Hepatocyte (in vitro differentiated cells and primary cell): ENCODE results near the genes LDAF1, SDR42E2 and POLR3E.

DNA sequence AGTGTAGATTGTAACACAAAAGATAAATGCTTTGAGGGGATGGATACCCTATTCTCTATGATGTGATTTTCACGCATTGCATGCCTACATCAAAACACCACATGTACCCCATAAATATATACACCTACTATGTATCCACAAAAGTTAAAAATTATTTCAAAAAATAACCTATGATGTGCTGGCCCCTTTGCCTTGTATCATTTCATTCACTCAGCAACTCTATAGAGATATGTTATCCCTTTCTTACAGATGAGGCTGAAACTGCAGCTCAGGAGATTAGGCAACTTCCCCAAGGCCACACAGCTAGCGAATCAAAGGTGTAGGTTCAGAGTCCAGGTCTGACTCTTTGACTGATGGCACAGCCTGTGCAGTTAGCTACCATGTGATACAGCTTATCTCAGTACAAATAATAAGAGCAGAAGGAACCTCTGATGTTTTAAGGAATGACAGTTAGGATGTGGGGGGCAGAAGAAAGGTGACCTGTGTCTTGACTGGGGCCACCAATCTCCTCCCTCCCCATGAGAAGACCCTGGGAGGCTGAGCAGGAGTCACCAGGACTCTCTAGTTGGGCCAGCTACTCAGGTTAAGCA is 22.6 kb upstream of the ACSM2B start:
- RAMPAGE, long total RNA: no peak
- RRBS: no CpG with 5 or more reads among the region's 2 CpGs

GRCh38 chr16:21048612-21048811 is 102.1 kb downstream of the DNAH3 start:
- RAMPAGE, long total RNA: no peak
- RRBS: no CpG with 5 or more reads among the region's 7 CpGs

DNA sequence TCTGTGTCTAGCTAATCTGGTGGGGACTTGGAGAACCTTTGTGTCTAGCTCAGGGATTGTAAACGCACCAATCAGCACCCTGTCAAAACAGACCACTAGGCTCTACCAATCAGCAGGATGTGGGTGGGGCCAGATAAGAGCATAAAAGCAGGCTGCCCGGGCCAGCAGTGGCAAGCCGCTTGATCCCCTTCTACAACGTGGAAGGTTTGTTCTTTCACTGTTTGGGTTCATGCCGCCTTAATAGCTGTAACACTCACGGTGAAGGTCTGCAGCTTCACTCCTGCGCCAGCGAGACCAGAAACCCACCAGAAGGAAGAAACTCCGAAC is 2.7 kb upstream of the DNAH3 start:
- RAMPAGE, long total RNA: no peak
- RRBS: no CpG with 5 or more reads among the region's 9 CpGs

- RAMPAGE, long total RNA: start-site peak on the plus strand at chr16:21158621-21158695, 20 and 17 reads in 2 replicates
- RRBS: 1% methylated on average over 17 of the region's 59 CpGs
Observed at GRCh38 chr16:21158114-21159094, at the start of gene LDAF1. Gene LDAF1 (plus strand): TSS chr16:21158674.

DNA sequence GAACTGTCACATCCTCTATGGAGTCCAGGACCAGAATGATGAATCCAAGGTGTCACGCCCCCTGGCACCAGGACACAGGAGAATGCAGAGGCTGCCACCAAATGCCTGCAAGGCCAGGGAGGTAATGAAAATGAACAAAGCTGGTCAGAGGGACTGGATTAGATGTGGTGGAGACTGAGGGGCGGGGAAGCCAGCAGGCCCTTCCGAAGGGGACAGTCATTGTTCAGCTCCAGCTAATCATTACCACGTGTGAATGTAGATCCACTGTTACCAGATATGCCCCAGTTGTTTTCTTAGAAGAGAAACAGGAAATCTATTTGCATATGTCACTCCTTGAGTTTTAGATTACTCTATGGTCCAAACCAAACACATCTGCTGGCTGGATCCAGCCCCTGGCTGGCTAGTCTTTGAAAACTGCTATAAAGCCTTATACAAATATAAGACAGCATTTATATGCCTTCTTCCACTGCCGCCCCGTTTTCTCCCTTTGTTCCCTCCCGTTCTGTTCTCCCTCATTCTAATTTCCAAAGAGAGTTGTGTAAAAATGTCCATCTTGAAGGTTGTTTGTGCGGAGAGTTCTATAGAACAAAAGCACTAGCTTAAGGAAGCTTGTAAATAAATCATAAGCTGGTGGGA is 14.3 kb downstream of the CRYM start:
- RAMPAGE, long total RNA: no peak
- RRBS: no CpG with 5 or more reads among the region's 8 CpGs

DNA sequence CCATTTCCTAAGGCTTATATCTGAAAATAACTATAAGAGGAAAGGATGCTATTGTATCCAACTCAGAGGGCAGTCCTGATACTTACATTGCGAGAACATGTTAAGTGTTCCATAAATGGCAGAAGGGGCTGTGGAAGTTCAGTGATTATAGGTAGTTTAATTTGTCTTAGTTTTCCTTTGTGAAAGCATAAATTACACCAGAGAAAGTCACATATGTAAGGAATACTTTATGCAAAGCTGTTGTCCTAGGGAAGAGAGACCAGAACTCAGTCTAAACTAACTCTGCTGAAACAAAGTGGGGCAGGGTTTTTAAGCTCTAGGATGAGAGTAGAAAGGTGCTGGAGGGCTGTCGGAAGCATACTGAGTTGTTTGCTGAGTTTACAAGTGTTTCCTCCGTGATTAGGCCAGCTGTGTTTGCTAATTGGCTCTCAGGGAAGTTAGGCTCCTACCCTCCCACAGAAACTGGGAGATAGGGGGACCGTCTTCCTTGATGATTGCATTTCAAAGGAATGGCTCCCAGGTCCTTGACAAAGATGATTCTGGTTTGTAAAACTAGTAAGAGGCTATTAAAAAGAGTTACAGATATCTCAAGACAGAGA is 24.3 kb upstream of the CRYM start:
- RAMPAGE, long total RNA: no peak
- RRBS: no CpG with 5 or more reads among the region's 4 CpGs

GRCh38 chr16:21356360-21356932 is 78.4 kb upstream of the CRYM start:
- RAMPAGE, long total RNA: no peak
- RRBS: no CpG with 5 or more reads among the region's 10 CpGs

GRCh38 chr16:21364163-21364830 is 86.2 kb upstream of the CRYM start:
- RAMPAGE, long total RNA: no peak
- RRBS: no CpG with 5 or more reads among the region's 10 CpGs

GRCh38 chr16:21835727-21836040 is 21.9 kb downstream of the NPIPB4 start:
- RAMPAGE, long total RNA: no peak
- RRBS: no CpG with 5 or more reads among the region's 21 CpGs

DNA sequence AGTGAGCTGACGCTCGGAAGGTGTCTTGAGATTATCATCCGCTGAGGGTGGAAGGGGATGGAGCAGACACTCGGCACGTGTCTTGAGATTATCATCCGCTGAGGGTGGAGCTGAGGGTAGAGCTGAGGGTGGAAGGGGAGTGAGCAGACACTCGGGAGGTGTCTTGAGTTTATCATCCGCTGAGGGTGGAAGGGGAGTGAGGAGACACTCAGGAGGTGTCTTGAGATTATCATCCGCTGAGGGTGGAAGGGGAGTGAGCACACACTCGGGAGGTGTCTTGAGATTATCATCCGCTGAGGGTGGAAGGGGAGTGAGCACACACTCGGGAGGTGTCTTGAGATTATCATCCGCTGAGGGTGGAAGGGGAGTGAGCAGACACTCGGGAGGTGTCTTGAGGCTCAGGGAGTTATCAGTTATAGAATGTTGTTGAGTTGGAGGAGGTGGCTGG is 20.3 kb downstream of the NPIPB4 start:
- RAMPAGE, long total RNA: no peak
- RRBS: no CpG with 5 or more reads among the region's 14 CpGs

- RAMPAGE, long total RNA: no peak
- RRBS: 3% methylated on average over 6 of the region's 21 CpGs
Observed at GRCh38 chr16:21952245-21952770, 853 bp upstream of the UQCRC2 start.

DNA sequence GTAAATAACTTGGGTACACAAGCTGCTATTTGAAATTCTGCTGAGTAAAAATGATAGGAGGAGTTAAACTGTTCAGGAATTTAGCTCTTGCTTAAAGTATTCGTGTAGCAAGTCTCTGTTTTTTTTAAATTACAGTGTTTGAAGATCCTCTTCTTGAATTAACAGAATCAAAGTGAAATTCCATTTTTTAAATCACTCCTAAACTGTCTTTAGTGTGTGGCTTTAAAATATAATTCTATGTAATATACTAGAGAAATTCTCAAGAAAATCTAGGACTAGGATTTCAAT is 18.8 kb downstream of the MOSMO start:
- RAMPAGE, long total RNA: no peak
- RRBS: no CpG with 5 or more reads among the region's 1 CpG

DNA sequence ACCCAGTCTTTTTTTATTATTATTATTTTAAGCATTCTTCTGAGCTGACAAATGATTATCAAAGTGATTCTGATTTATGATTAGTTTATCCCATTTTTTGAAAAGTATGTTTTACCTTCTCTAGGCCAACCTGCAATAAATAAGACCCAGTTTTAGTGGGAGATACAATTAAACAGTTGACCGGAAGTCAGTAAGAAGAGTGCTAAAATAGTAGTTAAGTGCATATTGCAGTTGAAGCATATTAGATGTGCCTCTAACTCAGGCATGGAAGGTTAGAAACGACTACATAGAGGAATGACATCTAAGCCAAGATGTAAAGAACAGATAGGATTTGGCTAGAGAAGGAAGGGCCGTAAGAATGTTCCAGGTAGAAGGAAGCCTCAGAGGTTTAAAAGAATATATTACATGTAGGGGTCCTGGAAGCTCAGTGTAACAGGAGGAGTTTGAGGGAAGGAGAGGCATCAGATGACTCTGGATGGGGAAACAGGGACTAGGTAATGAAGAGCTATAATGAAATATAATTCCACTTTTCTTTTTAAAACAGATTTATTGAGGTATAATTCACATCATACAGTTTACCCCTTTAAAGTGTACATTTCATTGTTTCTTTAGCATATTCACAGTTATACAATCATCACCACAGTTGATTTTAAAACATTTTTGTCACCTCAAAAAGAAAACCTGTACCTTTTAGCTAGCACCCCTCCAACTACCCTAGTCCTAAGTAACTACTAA is 23.1 kb downstream of the MOSMO start:
- RAMPAGE, long total RNA: no peak
- RRBS: no CpG with 5 or more reads among the region's 3 CpGs

DNA sequence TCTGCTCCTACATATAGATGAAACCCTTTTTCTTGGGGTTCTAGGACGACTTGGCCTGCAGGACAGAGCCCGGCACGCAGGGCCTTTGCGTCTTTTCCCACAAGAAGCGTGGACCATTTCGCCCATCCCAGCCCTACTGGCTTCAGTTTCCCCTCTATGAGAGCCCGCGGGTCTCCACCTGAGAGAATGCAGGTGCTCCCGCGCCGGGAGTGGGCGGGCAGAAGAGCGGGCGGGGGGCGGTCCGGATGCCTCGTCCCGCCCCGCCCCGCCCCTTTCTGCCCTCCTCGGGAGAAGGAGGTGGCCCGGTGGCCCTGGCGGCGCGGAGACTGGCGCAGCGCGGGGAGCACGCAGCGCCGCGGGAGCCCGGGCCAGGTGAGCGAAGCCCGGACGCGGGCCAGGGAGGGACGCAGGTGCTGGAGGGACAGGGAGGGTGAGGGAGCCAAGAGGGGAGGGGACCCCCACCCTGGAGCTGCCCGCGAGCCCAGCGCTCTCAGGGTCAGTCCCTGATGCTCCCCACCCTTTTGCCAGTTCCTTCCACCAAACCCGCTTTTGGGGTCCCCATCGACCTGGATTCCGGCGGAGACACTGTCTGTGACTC is at the start of gene SDR42E2:
Gene SDR42E2, plus strand, starts transcription at position 314 of the 598 bp plus-strand sequence.
- RAMPAGE, long total RNA: no peak
- RRBS: 3% methylated on average over 19 of the region's 45 CpGs

- RAMPAGE, long total RNA: no peak
- RRBS: no CpG with 5 or more reads among the region's 6 CpGs
Observed at GRCh38 chr16:22285519-22286017, 11.6 kb upstream of the POLR3E start.

DNA sequence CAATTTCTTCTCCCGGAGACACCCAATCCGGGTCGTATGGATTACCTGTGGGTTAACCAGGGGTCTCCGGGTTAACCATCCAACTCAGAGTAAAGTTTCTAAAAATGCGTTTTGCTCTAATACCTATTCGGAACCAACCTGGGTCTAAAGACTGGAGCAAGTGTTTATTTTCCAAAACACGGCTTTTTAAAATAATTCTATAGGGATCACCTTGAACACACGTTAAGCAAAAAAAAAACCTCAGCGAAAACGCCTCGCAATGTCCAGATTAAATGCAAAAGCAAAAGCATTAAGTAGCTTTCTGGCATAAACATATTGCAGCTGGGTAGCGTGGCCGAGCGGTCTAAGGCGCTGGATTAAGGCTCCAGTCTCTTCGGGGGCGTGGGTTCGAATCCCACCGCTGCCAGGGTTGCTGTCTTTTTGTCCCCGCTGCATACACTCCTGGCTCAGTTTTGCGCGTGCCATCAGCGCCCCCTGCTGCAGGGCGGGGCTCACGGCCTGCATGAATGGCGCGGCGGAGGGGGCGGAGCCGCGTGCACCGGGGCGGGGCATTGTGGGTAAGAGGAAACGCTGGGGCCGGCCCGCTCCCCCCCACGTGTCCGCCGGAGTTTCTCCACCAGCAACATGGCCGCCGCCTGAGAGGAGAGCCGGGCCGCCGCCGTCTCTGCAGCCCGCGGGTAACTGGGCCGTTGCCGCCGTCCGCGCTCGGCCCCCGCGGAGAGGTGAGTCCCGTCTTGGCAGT is at the start of gene POLR3E:
Gene POLR3E, plus strand, starts transcription at position 594 of the 742 bp plus-strand sequence.
- RAMPAGE, long total RNA: no peak
- RRBS: under 1% methylated on average over 12 of the region's 56 CpGs

- RAMPAGE, long total RNA: no peak
- RRBS: no CpG with 5 or more reads among the region's 19 CpGs
Observed at GRCh38 chr16:22320922-22321737, 23.9 kb downstream of the POLR3E start.

DNA sequence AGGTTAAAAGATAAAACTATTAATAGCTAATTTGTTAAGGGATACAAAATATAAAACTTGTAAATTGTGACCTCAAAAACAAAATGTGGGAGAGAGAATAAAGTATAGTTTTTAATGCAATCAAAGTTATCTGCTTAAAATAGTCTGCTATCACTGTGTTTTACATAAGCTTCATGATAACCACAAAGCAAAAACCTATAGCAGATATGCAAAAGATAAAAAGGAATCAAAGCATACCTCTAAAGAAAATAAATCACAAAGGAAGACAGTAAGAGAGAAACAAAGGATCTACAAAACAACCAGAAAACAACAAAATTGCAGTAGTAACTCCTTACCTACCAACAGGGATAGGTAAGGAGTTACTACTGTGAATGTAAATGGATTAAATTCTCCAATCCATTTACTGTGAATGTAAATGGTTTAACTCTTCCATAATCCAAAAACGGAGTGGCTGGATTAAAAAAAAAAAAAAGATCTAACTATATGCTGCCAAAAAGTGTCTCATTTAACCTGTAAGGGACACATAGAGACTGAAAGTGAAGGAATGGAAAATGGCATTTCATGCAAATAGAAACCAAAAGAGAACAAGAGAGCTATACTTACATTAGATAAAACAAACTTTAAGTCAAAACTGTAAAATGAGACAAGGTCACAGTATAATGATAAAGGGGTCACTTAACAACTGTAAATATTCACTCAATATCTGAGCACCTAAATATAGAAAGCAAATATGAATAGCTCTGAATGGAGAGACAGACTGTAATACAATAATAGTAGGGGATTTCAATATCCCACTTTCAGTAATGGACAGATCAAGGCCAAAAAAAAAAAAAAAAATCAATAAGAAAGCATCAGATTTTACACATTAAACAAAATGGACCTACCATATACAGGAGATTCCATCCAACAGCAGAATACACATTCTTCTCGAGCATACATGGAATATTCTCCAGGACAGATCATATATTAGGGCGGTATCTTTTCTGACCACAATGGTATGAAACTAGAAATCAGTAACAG is 36.6 kb downstream of the CDR2 start:
- RAMPAGE, long total RNA: no peak
- RRBS: no CpG with 5 or more reads among the region's 3 CpGs

- RAMPAGE, long total RNA: no peak
Observed at GRCh38 chr16:22406051-22406454, 31.6 kb upstream of the CDR2 start.

- RAMPAGE, long total RNA: no peak
- RRBS: 96% methylated on average over 1 of the region's 24 CpGs
Observed at GRCh38 chr16:22419675-22420508, 45.5 kb upstream of the CDR2 start.